Measurements from ENCODE around the genes AATK and BAHCC1.

GRCh38 chr17:80987659-80988446 lies 3.8 kb upstream of the CHMP6 start:
- PRO-cap = no peak
- RAMPAGE, long total RNA = no peak

DNA sequence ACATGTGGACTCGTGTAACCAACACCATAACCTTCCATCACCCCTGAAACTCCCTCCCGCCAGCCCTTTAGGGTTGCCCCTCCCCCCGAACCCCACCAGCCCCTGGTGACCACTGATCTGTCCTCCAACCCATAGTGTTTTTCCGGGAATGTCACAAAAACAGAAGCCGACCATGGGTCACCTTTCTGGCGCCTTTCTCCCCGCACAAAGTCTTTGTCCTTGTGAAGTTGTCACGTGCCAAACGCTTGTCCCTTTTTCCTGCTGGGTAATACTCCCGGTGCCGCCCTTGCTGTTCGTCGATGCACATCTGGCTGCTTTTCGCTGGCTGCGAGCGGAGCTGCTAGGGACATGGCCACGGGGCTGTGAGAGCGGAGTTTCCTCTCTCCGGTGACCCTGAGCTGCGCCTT lies 11.9 kb downstream of the CHMP6 start:
- PRO-cap = no peak
- RAMPAGE, long total RNA = no peak

- PRO-cap = no peak
- RAMPAGE, long total RNA = no peak
These were observed 24.1 kb downstream of the BAIAP2 start for GRCh38 chr17:81058887-81059627.

- PRO-cap = no peak
- RAMPAGE, long total RNA = no peak
These were observed 49.6 kb downstream of the BAIAP2 start for GRCh38 chr17:81084294-81085139.

DNA sequence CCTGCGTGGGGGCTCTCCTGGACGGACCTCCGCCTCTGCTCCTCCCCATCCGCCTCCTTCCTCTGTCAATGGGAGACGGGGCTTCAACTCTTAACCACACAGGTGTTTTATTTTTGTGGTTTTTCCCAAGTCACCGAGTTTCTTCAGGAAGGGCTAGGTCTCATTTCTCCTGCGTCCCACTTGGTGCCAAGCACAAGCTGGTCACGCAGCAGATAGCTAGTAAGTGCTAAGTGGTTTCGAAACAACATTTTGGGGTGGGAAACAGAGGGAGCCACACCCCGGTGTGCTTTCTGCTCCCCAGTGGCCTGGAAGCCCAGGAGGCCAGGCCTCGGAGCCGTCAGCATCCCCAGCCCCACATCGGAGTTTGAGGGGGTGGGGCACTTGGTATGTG lies 55.4 kb downstream of the BAIAP2 start:
- PRO-cap = no peak
- RAMPAGE, long total RNA = no peak

GRCh38 chr17:81112981-81113565 lies 52.2 kb upstream of the PVALEF start:
- PRO-cap = no peak
- RAMPAGE, long total RNA = no peak

DNA sequence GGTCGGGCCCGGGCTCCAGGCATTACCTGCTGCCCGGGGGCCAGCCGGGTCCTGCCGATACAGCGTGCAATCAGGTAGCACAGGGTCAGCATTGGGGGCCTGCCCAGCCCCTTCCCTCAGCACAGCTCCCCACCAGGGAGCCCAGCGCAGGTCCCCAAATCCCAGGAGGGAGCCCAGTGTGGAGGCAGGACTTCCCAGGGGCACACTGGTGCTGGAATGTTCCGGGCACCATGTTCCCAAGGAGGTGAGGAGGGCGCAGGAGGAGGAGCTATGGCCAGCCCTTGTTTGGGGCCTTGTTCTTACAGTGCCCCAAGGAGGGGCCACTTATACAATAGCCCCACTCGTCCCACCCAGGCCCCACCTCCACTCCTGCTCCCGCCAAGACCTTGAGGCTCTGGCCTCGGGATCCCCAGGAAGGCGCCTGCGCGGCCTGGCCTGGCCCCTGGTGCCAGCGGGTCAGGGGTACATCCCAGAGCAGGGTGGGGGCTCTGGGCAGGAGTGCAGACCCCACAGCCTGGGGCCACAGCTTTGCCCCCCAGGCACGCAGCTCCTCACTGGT lies 32.6 kb upstream of the PVALEF start:
- PRO-cap = no peak
- RAMPAGE, long total RNA = no peak

DNA sequence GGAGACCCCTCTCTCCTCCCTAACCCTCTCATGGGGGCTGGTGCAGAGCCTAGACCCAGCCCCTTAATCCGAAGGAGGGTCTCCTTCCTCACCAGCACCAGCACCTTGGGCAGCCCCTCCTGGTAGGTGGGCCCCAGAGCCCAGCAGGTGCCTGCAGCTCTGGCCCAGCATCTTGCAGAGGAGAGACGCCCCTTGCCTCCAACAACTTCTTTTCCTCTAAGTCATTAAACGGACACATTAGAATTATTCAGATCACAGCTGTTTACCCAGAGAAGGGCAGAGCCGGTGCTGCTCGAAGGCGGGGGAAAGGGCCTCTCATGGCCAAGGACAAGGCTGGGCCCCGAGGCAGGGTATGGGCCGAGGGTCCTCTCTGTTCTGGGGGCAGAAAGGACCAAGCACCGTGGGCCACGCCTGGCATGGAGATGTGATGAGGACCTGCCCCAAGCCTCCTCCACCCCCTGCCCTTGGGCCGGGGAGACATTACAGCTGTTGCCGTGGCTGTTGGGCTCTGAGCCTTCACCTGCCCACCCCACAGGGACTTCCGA lies 965 bp upstream of the PVALEF start:
- PRO-cap = no peak
- RAMPAGE, long total RNA = no peak

DNA sequence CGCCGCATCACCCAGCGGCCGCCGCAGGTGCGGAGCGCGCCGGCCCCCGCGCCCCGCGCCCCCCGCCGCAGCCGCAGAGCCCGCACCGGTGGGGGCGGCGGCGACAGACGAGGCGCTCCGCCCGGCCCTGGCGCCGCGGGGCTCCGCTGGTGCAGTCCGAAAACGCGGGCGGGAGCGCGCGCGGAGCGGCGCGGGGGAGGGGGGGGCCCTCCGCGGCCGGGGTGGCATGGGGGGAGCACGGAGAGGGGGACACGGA lies at the start of gene AATK:
Gene AATK, minus strand, starts transcription at position 158 of the 256 bp plus-strand sequence.
- PRO-cap = no peak
- RAMPAGE, long total RNA = no peak

DNA sequence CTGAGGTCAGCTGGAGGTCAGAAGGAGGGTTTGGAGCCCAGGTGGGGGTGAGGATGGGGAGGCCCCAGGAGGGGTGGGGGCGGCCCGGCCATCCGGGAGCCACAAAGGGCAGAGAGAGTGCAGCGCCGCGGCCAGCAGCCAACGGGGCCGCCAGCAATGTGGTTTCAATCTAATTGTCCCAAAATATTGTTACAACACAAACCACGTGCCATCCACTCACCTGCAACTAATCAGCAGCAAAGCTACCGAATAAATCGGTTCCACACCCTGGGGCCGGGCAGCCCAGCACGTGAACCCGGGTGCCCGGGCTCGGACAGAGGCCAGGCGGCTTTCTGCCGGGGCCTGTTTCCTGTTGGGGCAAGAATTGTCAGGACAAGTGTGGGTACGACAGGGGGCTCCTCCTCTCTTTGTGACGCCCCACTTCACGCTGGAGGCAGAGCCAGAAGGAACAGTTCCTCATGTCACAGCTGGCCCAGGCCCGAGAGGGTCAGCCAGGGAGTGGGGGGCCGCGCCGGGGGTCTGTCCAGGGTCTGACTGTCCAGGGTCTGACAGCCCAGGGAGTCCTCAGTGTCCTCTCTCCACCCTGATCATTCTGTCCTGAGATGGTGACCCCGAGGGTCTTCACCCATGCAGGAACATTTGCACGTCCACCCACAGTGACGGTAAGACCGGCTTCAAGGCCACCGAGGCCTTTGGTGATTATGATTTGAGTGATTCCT lies 28.5 kb upstream of the SLC38A10 start:
- PRO-cap = no peak
- RAMPAGE, long total RNA = no peak

GRCh38 chr17:81330593-81331235 lies 35.6 kb upstream of the SLC38A10 start:
- PRO-cap = no peak
- RAMPAGE, long total RNA = no peak

DNA sequence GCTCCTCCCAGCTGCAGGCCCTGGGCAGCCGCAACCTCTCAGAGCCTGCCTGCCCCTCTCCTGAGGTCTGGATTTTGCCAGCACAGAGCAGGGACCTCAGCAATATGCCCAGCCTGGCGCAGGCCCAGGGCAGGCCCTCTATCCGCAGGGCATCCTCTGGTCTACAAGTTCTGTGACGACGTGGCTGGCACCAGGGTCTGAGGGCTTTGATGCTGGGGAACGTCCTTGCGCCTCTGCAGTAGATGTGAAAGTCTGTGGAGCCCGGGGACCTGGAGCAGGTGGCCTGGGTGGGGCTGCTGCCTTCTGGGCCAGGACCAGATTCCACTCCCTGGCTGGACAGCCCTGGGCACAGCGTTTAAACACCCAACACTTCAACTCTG lies 36.6 kb upstream of the SLC38A10 start:
- PRO-cap = no peak
- RAMPAGE, long total RNA = no peak

DNA sequence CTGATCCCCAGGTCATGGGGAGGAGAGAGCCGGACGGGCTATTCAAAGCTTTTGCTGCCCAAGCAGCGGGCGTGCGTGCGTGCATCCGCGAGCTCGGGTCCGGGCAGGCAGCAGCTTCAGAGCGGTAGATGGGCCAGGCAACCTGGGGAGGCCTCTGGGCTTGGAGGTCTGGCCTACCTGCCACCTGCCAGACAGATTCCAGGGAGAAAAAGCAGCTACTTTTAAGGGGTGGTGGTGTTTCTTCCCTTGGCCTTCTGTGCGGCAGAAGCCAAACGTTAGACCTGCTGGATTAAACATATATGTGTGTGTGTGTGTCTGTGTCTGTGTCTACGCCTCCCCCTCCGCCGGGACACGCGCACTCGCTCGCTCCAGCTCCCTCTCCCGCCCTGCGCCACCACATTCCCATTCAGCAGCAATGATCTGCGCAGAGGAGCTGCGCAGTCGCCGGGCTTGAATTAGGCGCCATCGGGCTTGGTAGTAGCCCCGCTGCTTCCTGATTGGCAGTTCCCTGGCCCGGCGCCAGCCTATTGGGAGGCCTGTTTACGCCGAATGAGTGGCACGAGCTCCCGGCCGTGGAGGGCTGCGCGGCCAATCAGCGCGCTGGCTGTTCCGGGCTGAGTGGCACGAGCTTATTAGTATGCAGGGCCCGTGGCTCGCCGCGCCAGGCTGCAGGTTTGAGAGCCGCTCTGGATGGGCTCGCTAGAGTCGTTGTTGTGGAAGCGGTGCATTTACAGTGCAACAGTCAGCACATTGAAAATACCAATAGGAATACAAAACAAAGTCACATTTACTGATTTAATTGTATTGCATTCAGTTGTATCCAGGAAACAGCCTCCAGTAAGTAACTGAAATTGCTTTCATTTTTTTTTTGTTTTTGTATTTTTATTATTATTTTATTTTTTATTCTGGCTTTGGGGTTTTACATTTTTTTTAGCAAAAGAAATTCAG lies at the start of gene BAHCC1:
Gene BAHCC1, plus strand, starts transcription at position 659 of the 948 bp plus-strand sequence.
- PRO-cap = unidirectional peak, plus-strand start at position 659 of the sequence
- RAMPAGE, long total RNA = no peak

- PRO-cap = no peak
- RAMPAGE, long total RNA = no peak
These were observed 5.8 kb downstream of the BAHCC1 start for GRCh38 chr17:81400978-81401442.

GRCh38 chr17:81422550-81423234 lies 27.4 kb downstream of the BAHCC1 start:
- PRO-cap = no peak
- RAMPAGE, long total RNA = no peak

DNA sequence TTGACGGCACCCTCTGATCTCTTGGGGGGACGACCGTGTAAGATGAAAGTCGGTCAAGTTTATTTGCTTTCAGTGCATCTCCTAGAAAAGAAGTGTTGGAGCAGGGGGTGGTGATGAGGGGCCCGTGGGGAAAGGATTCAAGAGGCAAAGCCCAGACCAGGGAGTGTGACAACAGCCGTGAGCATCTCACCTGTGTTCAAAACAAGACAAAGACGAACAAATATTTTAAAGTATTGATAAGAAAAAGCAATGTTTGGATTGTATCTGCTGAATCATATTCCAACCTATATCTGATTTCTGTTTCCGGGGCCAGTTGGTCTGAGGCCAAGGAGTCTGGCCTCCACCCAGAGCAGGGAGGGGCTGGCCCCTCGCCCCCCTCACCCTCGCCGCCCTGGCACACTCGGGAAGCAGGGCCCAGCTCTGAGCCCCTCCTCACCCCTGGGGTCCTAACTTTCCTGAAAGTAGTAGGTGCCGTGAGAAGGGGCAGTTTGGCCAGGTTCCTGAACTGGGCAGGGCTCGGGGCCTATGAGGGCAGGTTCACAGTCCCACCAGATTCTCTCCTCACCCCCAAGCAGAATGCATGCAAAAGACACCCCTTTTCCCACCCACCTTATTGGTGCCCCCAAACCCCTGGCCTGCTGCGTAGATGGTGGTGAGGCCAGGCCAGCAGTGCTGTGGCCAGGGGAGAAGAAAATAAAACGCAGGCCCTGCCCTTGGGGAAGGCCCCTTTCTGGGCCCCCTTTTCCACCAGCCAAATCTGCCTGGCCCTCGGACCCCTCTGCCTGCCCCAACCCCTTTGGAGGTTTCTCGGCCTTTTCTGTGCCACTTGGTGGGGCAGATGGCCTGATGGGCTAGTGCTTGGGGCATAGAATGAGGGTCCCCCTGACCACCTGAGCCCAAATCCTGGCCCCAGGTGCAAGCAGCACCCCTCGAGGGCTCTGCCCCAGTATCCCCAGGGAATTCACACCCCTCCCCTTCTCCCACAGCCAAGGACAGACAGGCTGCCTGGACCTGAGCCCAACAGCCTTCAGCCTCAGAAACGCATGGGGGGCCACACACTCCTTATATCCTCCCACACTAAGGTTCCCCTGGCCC lies 47.8 kb downstream of the ACTG1 start:
- PRO-cap = no peak
- RAMPAGE, long total RNA = no peak

DNA sequence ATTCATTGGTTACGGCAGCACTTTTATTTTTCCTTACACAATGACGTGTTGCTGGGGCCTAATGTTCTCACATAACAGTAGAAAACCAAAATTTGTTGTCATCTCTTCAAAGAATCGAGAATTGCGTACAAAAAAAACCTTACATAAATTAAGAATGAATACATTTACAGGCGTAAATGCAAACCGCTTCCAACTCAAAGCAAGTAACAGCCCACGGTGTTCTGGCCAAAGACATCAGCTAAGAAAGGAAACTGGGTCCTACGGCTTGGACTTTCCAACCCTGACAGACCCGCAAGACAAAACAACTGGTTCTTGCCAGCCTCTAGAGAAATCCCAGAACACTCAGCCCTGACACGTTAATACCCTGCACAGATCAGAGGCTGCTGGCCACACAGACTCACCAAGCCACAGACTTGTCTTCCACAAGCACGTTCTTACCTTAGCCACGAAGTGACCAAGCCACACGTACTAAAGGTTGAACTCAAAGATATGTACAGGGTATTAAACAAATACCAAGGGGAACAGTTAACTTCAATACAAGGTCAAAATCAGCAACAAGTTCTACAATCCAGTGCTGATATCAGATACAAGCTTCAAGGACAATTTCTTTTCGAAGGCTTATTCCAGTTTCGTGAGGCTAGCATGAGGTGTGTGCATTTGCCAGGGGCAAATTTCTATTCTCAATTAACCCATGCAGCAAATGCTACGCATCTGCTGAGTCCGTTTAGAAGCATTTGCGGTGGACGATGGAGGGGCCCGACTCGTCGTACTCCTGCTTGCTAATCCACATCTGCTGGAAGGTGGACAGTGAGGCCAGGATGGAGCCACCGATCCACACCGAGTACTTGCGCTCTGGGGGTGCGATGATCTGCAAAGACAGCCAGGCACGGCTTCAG lies 2.4 kb downstream of the ACTG1 start:
- PRO-cap = no peak
- RAMPAGE, long total RNA = no peak

- PRO-cap = bidirectional peak, plus-strand start at chr17:81513011, minus-strand start at chr17:81512781
- RAMPAGE, long total RNA = no peak
These were observed 227 bp upstream of the ACTG1 start for GRCh38 chr17:81512974-81513078.

DNA sequence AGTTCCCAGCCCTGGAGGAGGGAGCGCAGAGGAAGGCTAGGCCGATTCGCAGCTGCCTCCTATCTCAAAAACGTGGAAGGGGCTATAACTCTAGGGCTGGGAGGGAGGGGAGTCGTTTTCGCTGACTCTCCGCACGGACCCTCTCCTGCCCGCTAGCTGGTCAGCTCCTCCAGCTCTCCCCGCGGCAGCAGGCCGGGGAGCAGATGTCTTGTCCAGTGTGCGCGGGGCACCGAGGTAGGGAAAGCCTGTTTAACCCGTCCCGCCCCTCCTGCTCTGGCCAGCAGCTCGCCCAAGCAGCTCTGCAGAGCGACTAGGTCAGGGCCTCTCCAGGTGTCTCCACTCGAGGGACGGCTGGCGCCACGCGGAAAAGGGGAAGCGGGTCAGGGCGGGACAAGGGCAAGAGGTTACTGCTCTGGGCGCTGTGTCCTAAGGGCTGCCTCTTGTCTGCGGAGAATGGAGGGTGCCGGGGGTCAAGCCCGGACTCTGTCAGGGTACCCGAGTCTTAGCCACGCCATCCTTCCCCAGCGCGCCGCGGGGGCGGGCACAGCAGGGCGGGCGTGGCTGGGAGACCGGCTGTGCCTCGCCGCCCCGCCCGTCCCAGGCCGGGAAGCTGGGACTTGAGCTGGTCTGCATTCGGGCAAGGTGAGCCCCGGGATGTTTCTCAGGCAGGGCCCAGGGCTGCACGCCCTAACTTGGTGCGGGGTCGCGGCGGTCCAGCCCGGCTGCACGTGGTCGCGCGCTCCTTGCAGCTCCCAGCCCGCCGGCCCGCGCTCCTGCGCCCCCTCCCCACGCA lies 6.1 kb upstream of the ACTG1 start:
- PRO-cap = no peak
- RAMPAGE, long total RNA = no peak

- PRO-cap = no peak
- RAMPAGE, long total RNA = no peak
These were observed 8.0 kb downstream of the FSCN2 start for GRCh38 chr17:81535728-81537063.